ENCODE data around the gene ZNFX1.

DNA sequence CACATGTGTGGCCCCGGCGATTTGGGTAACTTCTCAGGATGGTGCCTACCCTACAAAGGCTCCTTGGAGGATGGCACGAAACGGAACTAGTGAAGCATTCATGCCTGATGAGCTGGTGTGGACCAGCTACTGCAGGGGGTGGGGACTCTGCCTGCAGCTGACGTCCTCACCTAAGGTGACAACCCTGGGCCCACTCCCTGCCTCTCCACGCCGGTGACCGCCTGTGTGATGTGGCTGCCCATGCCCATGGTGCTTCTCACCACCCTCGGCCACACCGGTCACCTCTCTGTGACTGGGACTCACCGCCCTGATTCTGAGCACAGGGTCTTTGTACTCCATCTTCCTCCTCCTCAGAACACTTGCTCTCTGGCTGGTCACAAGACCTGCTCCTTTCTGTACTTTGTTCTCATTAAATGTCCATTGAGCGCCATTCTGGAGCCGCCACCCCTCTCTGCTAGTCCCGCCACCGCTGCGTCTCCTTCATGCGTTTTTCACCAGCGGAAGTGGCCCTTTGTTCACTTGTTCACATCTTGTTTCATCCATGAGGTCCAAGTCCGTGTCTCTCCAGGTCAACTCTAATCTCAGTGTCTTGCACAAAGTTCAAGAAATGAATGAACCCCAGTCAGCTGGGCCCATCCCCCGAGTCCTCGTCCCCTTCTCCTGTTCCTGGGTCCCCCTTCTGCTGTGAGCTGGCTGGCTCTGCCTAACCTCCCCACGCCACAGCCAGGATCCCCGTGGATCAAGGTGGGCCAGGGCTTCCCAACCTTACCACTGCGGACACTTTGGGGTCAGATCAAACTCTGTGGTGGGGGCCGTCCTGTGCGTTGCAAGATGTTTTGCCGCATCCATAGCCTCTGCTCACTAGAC, 116.5 kb downstream of the SULF2 start:
- PRO-cap = no peak

- PRO-cap = no peak
Observed at GRCh38 chr20:47736875-47737271, 48.4 kb downstream of the SULF2 start.

- PRO-cap = no peak
Observed at GRCh38 chr20:47988511-47989193, 203.4 kb upstream of the SULF2 start.

DNA sequence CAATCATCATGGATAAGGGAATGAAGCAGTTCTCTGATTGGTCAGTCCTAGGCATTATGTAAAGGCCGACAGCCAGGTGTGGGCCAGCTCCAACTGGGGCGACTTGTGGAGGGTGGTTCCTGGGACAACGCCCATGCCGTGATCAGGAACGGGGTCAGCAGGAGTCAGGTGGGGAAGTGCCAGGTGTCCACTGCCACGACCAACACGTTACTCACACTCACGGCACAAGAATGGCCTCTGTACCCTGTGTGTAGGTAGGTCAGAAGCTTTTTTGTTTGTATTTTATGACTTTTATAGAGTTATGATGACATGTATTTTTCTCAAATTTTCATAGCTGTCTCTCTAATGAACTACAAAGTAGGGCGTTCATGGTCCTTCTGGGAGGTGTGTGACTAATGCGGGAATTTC, 407.0 kb upstream of the SULF2 start:
- PRO-cap = no peak

DNA sequence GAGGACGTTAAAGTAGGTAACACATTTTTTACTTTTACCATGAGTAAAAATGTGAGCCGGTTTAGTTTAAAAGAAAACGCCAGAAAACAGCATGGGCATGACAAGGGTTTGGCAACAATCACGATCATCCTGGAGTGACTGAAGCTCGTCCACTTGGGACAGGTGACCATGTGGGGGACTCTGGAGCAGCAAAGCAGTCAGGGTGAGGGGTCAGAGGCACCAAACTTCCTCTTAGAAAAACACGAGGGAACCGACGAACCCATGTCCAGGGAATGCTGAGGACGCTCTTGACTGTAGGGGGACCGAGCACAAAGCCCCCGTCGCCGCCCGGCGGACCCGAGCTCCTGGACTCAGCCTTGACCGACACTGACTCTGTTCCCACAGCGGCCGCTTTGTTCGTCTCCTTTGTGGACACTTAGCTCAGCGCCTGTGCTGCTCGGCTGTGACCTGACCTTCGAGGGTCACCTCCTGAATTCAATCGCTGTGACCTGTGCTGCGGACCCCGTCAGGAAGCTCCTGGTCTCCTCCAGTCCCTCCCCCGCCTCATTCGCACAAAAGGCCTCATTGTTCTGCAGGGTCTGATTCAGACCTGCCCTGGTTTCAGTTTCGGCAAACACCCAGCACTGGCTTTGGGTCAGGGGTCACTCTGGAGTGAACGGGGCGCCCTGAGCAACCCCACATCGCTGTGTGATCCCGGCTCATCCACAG, 454.9 kb downstream of the PREX1 start:
- PRO-cap = no peak

- PRO-cap = no peak
Observed at GRCh38 chr20:48635019-48635782, 192.6 kb downstream of the PREX1 start.

DNA sequence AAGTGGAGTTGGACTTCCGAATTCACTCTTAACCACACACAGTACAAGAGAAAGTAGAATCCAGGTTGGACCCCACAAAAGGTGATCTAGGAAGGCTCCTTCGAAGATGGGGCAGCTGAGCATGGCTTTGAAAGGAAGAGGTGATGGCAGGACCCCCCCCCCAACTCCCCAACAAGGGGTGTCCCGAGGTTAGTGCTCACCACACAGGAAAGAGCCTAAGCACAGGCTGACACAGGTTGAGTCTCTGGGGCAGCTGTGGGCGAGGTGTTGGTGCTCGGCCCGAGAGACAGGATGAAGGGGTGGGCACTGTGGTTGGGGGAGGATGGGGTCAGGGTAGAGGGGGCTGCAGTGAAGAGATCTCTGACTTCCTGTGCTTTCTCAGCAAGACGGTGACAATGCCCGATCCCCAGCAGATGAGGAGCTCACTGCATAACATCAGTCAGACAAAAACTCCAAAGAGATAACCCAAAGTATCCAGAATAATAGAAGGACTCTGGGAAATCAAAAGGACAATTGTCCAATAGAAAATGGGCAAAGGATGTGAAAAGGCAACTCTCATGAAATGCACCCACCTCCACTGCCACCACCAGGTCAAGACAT, 108.5 kb downstream of the PREX1 start:
- PRO-cap = no peak

- PRO-cap = no peak
Observed at GRCh38 chr20:48724990-48726207, 102.4 kb downstream of the PREX1 start.

GRCh38 chr20:48864740-48865104, 36.9 kb upstream of the PREX1 start:
- PRO-cap = no peak

GRCh38 chr20:48971865-48972359, 50.4 kb downstream of the ARFGEF2 start:
- PRO-cap = no peak

- PRO-cap = bidirectional peak, plus-strand start at chr20:49278199, minus-strand start at chr20:49278134; bidirectional peak, plus-strand start at chr20:49278661, minus-strand start at chr20:49278428
Observed at GRCh38 chr20:49277837-49278535, at the start of gene ZNFX1. ZNFX1 (minus strand) TSS chr20:49278057.

- PRO-cap = no peak
Observed at GRCh38 chr20:49282999-49283974, 5.4 kb upstream of the ZNFX1 start.

DNA sequence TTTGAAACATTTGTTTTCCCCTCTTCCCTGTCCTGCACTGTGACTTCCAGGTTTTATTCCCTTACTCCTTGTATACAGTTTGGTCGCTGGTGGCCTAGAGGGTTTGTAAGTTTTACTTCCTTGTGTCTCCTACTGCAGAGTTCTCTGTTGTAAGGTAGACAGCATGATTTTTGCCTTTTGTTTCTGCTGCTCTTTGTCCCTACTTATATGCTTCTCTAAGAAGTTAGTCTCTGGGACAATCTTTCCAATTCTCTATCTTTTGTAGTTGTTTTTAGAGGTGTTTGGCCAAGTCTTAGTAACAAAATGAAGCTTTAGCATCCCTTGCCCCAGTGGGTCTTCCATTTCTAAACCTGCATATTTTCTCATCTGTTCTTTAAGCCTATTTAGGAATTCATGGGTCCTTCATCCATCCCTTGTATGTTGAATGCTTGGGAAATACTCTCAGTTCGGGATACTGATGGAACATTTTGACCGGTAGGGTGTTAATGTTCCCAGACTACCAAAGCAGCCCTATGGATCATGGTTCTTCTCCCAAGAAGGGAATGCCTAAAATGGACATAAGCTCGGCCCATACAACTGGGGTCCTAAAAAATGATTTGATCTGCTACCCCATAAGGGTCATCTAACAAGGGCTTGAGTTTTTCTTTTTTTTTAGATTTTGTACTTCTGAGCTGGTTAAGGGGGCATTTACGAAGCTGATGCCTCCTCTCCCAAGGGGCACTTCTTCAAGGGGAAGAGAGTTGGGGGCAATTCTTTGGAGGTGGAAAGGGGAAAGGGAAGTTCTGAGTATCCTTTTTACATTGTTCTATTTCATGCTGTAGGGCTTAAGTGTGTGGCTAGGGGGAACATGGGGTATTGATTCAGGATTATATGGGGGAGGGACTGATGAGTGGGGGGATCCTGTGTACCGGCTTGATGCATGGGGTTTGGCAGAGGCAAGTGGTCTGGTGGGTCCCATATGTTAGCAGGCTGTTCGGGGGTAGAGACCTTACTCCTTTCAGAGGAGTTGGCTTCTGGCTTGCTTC, 7.8 kb upstream of the ZNFX1 start:
- PRO-cap = no peak

GRCh38 chr20:49356494-49357084, 78.7 kb upstream of the ZNFX1 start:
- PRO-cap = no peak

DNA sequence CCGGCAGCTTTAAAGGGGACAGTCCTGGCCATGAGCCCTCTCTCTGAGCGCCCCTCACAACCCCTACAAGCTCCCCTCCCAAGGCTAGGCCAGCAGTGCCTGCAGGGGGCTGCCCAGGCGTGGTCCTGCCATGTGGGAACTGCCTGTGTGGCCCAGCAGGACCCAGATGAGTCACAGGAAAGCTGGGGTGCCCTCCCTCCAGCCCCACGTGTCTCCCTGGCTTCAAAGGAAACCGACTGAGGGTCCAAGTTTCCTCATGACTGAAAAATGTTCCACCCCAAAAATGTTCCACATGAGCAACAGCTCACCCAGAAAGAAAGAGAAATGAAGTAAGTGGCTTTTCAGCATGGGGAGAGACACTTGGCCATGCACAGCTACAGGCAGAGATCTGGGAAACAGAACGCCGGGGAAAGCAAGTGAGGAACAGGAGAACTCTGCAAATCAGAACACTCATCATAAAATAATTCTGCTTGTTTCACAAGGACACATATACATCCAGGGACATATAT, 28.3 kb upstream of the PTGIS start:
- PRO-cap = no peak

GRCh38 chr20:49611069-49611463, 43.1 kb upstream of the PTGIS start:
- PRO-cap = no peak

DNA sequence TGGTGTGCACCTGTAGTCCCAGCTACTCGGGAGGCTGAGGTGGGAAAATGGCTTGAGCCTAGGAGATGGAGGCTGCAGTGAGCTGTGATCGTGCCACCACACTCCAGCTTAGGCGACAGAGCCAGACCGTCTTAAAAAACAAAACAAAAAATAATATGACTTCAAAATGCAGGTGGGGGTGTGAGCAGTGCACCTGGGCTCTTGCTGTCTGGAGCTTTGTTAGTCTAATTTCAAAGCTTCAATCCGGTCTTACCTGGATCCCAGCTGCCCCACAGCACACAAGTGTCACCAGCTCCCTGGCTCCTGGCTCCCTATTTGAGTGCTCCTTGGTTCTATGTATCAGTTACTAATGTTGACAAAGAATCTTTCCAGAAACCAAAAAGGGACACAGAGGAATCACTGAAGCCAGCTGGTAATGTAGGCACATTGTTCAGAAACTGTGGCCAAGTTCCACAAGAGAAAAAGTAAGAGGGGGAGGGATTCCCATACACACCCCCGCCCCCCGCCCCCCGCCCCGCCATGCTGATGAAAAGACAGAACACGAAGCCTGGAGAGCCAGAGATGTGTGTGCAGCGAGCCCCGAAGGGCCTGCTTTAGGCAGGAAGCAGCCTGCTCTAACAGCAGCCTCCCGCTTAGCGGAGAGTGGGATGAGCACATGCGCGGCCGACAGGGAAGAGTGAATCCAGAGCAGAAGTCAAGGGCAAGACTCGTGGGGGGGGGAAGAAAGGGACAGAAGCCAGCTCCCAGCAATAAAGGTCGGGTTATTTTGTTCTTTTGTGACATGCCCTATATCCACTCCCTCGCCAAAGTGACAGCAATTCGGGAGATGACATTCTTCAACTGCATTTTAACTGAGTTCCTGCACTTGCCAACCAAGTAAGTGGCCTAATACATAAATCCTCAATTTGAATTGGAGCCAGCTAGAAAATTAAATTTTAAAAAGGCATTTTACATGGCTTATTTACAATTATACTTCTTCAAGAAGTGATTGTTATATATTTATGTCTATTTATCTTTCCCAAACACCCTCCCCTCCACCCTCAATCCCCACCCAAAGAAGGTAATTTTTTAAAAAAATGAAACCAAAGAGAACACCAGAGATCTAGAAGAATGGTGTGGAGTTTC, 67.2 kb upstream of the PTGIS start:
- PRO-cap = no peak

DNA sequence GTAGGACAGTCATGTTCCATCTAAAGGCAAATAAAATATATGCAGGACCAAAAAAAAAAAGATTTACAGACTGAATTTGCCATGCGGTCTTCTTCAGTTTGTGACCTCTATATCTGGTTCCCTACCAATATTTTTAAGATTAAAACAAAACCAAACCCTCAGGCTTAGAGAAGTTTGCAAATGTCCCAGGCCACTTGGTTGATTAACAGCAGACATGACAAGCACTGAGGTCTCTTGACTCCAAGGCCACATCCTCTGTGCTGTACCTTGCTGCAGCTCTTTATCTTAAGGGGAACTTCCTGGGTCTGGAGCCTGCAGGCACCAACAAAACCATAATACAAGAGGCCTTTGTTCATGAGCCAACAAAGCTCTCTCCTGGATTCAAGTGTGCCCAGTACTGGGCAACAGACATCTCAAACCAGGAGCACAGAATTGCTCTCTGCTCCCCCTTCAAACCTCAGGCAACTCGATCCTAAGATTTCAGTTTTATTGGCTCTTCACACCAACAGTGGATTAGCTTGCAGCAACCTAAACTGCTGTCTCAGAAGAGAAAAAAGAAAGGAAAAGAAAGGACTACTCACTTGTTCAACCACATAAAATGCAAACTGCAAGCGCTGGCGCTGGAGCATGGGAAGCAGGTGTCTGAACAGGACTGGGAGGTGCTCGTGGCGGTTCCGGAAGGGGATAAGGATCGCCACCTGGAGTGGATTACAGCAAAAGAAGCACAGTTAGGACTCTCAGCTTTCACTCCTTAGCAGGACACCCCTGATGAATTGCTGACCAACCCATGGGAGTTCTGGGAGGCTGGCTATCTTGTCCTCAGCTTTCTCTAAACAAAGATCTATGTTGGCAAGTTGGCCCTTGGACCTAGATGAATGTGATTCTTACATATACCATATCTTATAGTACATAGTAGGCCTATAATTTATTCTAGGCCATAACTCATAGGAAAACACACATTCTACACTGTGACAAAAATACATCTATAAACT, 71.5 kb downstream of the B4GALT5 start:
- PRO-cap = no peak

- PRO-cap = no peak
Observed at GRCh38 chr20:49717504-49718161, 4.0 kb upstream of the B4GALT5 start.

DNA sequence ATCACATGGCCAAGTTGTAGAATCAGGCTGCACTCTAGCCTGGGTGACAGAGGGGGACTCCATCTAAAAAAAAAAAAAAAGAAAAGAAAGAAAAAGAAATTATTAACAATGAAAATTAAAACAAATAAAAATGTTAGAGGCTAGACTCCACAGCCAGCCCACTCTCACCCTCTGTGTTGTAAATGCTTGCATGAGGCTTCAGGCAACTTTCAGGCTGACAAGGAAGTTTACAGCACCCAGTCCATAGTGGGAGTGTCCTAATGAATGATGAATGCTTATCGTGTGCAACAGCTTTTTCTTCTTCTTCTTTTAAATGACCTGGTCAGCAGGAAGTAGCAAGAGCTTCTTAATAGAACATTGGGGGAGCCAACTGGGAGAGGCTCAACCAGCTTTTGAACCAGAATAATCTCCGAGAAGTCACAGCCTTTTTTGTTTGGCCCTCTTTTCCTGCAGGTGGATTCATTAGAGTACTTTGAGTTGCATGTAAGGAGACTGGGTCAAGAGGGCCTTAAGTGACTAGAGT, 47.5 kb upstream of the SLC9A8 start:
- PRO-cap = no peak